AG09319 (cell line): ENCODE data around the gene ATP9B.

DNA sequence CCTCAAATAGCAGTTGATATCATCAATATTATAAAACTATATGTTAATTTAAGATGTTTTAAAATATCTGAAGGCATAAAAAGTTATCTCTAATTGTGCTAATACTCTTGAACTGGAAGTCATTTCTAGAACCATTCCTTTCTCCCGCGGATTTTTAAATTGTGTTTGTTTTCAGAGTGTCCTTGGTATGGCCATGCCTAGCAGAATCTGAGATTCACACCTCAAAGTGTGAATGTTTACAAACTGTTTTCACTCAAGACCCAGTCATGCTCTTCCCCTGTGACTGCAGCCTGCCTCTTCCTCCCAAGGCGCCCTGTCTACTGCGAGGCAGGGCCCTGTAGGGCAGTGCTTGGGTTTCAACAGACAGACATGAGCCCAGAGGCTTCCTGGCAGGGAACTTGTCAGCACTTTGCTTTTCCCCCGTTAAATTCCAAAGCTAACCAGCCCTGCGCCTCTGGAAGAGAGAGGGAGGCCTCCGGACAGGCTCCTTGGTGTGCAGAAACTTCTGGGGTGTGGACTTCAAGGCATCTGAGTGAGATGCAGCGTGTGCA lies 8.4 kb upstream of the ZNF516 start:
- RRBS = no CpG with 5 or more reads among the region's 8 CpGs

- RRBS = no CpG with 5 or more reads among the region's 30 CpGs
Measured at GRCh38 chr18:76619216-76620146, 124.4 kb upstream of the ZNF516 start.

DNA sequence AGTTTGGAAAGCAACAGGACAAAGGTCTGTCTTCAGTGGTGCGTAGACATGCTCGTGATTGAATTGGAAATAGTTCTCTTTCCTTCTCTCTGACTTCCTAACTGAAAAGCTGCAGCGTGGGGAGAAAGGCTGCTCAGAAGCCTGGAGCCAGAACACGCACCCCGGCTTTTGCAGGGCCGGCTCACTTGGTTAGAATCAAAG lies 127.7 kb upstream of the ZNF516 start:
- RRBS = no CpG with 5 or more reads among the region's 6 CpGs

DNA sequence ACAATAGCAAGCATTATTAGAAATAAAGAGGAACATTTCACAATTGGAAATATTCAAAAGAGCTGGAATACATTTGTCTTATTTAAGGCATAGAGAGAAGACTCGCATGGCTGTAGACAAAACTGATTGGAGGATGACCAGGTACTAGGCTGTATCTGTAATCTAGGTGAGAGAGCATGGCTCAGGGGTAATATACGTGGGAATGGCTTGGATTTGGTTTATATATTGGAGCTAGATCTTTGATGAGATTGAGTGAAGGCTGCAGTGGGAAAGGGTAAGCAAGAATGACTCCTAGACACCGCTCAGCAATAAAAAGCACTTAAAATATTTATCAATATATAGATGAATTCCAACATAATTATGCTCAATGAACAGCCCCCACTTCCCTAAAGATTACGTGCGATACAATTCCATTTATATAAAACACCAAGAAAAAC lies 1.4 kb upstream of the ZNF236 start:
- RRBS = no CpG with 5 or more reads among the region's 5 CpGs

- RRBS = under 1% methylated on average over 3 of the region's 22 CpGs
Measured at GRCh38 chr18:76822203-76822335, 288 bp upstream of the ZNF236 start.

GRCh38 chr18:76978538-76979463 lies 153.8 kb downstream of the MBP start:
- RRBS = 96% methylated on average over 2 of the region's 37 CpGs

DNA sequence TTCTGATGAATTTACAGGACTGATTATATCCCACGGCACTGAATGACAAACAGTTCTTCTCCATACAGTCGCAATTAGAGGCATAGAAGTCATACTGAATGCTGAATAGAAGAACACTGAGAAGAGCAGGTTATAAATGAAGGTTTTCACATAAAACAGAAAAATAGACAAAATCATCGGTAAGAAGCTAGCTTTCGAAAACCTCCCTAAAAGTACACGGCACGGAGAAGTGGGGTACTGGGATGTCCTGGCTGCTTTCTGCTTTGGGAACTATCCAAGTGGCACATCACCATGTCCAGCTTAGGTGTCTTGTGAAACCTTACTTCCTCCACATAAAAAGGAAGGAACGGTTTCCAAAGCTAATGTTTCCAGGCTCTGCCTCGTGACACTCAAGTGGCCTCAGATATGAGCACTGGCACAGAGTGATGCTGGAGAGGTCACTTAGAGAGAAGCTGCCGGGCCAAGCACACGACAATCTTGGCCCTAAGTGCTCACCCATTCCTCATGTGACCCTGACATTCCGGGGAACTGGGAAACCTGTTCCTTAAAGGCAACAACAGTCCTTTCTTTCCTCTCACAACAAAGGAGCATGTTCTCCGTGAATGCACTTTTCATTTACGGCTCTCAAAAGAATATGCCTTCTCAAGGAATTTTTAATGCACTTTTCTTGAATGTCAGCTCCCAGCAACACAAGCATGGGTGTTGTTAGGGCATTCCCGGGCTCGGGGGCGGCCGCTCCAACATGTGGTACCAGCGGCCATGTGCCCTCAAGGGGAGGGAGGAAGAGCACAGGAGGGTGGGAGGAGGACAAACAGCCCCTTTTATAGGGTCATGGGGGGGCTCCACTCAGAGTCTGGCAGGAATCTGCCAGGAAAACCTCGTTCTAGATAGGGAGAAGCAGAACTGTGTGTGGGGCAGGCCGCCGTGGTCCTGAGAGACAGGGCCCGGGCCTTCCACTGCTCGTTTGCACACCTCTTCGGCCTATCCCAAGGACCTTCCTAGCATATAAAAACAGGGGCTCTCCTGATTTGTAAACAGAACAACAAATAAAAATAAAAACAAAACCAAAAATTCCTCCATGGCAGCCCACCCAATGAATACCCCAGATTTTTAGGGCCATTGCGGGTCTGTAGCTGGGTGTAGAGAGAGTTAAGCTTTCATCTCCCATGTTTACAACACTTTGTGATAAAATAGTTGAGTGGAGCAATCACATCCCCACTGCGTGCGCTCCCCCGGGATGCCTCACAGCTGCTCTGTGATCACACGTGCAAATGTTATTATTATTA lies 118.6 kb downstream of the MBP start:
- RRBS = 47% methylated on average over 3 of the region's 29 CpGs

- RRBS = no CpG with 5 or more reads among the region's 23 CpGs
Measured at GRCh38 chr18:77062153-77063173, 70.1 kb downstream of the MBP start.

DNA sequence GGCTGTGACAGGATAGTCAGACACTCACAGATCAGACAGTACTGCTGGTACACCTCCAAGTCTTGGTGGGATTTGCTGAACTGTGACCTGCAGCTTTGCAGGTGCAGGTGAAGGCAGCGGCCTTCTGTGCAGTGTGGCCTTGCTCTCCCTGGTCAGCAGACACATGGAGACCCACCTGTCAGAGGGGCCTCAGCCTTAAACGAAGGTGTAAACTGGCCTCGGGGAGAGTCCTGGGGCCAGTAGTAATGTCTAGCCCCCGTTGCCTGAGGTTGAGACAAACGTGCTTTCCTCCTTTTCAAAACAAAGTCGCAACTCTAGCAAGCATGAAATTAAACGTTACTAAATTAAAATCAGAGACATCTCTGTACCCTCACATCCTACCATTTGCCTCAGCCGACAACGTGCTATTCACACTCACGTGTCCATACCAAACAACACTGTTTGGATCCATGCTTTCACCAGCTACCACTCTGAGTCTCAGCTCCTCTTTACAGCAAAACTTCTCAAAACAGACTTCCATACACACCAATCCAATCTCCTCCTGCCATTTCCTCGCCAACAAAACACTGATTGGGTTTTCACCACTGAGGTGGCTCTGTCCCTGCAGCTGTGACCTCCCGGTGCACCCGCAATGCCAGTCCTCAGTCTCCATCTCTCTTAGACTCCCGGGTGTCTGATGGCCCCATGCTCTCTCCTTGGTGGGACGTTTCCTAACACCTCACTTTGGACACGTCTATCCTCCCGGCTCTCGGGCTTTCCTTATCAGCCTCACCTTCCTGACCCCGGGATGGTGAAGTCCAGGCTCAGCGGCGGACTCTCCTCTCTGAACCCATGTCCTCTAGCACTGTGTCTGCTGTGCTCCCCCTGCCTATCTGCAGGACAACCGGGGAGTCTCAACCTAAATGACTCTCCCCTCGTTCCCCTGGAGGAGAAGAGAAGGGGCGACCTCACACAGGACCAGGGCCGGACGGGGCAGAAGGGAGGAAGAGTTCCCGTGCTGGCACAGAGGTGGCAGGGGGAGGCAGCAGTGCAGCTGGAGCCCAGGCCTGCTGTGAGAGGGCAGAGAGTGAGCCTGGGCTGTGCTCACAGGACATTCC lies 42.3 kb downstream of the MBP start:
- RRBS = 88% methylated on average over 5 of the region's 27 CpGs

- RRBS = 95% methylated on average over 8 of the region's 50 CpGs
Measured at GRCh38 chr18:77092204-77093228, 40.1 kb downstream of the MBP start.

DNA sequence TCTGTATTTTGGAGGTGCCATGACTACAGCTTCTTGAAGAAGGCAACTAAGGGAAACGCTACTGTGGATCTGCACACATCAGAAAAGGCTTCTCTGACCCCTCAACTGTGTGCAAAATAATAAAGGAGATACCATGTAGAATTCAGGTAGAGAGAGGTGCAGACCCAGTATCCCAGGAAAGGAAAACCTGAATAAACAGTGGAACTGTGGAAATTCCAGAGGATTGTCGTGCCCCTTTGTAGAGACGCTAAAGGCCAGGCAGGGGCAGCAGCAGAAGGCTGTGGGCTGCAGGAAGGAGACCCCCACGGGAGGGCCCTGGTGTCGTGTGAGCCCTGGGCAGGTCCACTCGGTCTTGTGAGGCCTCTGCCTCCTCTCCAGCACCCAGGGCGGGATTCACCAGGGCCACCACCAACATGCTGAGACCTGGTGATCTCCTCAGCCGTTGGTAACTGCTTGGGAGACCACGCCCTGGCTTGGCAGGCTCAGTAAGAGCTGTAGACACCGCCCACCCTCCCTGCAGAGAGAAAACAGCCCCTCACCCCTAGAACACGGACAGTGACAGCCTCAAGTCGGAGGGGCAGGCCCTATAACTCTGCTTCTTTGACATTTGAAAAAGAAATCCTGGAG lies 21.2 kb downstream of the MBP start:
- RRBS = no CpG with 5 or more reads among the region's 12 CpGs

DNA sequence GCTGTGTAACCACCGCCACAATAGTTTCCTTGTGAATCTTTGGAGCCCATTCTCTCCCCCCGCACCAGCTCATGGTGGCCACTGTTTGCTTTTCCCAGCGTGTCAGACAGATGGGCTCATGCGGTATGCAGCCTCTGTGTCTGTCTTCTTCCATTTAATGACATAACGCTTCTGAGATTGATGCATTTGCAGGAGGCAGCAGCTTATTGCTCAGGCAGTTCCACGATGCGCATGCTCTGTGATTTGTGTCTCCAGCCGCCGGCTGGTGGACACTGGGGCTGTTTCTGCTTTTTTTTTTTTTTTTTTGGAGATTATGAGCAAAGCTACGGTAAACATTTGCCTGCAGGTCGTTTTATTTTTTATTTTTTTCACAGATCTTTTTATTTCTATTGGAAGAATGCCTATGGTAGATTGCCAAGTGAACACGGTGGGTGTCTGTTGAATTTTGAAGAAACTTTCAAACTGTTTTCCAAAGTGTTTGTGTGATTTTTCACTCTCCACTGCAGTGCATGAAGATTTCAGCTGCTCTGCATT lies 117.8 kb downstream of the GALR1 start:
- RRBS = no CpG with 5 or more reads among the region's 12 CpGs

GRCh38 chr18:78999975-79000406 lies 20.4 kb downstream of the SALL3 start:
- RRBS = no CpG with 5 or more reads among the region's 8 CpGs

DNA sequence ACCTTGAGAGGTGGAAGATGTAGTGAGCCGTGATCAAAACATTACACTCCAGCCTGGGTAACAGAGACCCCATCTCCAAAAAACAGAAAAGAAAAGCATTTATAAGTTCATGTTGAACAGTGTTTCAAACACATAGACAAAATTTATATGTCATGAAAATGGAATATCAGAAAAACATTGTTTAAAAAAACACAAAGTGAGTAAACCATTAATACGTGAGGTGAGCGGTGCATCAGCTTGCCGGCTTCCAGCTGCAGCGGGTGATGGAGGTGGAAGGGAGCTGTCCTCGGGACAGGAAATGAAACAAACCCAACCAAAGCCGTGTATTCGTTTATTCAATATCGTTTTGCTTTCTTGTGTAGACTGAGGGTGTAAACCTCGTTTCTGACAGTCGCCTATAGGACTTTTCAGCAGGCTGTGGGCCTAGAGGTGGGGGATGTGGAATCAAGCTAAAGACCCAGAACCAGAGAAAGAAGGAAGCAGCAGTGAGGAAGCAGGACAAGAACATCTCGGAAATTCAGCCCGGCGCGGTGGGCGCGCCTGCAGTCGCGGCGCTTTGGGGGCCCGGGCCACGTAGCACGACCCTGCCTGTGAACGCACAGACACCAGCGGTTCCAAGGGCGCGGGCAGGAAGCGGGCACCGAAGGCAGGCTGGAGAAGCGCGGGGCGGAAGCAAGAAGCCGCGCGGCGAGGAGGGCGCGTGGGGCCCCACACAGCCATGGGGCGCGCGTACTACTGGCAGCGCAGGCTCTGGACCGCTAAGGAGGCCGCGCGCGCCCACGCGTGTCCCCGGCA lies 868 bp upstream of the ATP9B start:
- RRBS = 26% methylated on average over 10 of the region's 50 CpGs

DNA sequence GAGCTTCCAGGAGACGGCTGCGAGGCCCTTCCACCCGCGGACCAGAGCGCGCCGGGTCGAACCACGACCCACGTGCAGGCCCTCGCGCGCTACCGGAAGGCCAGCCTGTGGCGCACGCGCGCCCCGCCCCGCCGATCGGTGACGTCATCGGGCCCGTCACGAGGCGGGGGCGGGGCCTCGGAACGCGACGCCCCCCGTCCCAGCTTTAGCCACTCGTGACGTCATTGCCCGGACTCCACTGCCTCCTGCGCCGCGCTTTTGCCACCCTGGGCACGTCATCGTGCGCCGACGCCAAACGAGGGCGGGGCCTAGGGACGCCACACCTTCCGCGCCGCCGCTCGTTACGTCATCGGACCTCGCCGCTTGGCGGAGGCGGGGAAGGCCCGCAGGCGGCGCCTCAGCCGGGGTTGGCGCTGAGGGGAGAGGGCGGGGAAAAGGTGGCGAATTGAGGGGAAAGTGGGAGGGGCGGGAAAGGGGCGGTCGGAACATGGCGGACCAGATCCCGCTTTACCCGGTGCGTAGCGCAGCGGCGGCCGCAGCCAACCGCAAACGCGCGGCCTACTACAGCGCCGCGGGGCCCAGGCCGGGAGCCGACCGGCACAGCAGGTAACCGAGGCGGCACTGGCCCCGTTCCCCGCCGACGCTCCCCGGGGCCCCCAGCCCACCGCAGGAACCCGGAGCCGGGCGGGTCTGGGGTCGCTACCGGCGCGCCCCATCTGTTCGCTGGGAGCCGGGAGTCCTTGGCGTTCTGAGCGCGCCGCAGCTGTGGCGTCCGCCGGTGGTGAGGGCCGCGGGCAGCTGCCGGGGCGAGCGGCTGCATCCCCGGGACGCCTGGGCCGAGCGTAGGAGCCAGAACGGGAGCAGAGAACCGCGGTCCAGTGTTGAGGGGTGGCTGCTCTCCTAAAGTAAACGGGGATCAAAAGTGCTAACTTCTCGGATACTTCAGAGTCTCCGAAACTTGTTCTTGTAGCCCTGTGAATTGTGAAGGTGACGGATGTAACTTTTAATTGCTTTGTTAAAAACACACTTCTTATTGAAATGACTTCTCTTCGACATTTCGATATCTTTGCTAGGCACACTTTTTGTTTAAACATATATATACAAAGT lies at the start of gene ATP9B:
TSS of gene ATP9B (plus strand) at position 471 of the 1,107 bp plus-strand sequence.
- RRBS = 2% methylated on average over 44 of the region's 128 CpGs

DNA sequence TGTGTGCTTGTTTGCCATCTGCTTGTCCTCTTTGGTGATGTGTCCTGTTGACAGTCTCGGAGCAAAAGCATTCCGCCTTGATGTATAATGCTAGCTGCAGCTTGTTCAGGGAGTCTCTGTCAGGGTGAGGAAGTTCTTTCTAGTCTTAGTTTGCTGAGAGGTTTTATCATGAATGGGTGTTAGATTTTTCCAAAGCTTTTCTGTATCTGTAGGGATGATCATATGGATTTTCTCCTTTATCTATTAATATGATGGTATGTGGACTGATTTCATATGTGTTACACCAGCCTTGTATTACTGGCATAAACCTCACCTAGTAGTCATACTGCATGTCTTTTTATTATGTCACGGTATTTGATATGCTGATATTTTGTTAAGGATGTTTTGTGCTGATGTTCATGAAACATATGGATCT lies 109.2 kb downstream of the ATP9B start:
- RRBS = no CpG with 5 or more reads among the region's 3 CpGs

GRCh38 chr18:79382856-79383059 lies 13.0 kb upstream of the NFATC1 start:
- RRBS = no CpG with 5 or more reads among the region's 8 CpGs

- RRBS = no CpG with 5 or more reads among the region's 29 CpGs
Measured at GRCh38 chr18:79394582-79394817, 1.2 kb upstream of the NFATC1 start.

GRCh38 chr18:79398070-79398669 lies 2.4 kb downstream of the NFATC1 start:
- RRBS = no CpG with 5 or more reads among the region's 23 CpGs

DNA sequence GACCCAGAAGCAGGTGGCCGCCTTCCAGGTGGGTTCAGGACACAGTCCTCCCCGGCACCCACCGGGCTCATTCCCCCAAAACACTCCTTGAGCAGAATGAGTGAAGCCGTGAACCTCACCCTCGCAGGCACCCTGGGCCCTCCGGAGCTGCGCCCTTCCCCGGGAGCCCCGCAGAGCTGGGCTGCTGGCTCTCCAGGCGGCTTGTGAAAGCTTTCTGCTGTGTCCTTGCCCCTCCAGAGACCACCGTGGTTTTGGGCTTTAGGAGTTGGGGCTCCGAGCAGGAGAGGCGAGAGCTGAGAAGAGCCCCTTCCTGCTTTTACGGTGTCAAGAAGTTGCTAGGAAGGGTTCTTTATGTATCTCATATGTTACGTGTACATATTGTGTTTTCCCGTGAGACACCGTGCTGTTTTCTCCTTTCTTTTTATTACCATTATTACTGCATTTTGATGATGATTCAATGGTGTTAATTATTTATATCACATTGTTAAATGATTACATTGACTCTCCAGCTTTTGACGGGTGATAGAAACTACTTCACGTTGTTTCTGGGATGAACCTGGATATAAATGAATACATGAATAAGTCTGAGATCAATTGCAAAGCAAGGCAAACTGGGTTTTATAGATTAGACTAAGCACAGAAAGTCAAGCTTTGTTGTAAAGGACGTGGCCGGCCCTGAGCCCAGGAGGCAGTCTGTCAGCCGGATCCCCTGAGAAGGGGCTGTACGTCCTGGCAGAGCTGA lies 6.8 kb downstream of the NFATC1 start:
- RRBS = 93% methylated on average over 5 of the region's 23 CpGs